ENCODE data around the genes SERPINB3, DSEL, CCDC102B and CYB5A.

- RRBS: no CpG with 5 or more reads among the region's 2 CpGs
Observed at GRCh38 chr18:63661731-63662055, at the start of gene SERPINB3. Gene SERPINB3 (minus strand): TSS chr18:63661893.

GRCh38 chr18:63752731-63753171 is 22.5 kb upstream of the SERPINB7 start:
- RRBS: no CpG with 5 or more reads among the region's 3 CpGs

- RRBS: no CpG with 5 or more reads among the region's 3 CpGs
Observed at GRCh38 chr18:63974269-63975178, 4.6 kb downstream of the SERPINB8 start.

DNA sequence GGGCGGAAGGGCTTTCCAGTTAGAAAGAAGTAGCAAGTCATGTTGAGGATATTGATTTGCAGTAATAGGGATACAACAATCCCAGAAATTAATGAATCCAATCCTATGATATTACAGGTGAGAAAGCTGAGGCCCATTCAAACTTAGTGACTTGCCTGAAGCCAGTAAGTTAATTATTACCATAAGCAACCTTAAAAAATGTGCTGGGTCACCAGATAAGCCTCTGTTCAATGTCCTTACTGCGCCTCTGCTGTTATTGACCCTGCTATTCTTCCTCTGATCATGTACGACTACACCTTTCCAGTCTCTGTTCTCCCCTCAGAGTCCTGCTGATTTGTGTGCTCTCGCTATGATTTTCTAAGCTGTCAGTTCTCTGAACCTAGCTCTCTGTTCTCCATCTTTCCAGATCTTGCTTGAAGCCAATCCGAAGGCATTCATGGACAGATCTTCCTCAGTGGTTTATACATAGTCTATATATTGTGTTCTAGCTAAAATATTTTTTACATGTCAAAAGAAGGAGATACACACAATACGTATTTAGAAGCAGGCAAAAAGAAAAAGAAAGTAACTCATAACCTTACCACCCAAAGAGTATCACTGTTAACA is 370.6 kb downstream of the DSEL start:
- RRBS: no CpG with 5 or more reads among the region's 6 CpGs

- RRBS: no CpG with 5 or more reads among the region's 56 CpGs
Observed at GRCh38 chr18:67516460-67516824, at the start of gene DSEL. Gene DSEL (minus strand): TSS chr18:67516720.

- RRBS: no CpG with 5 or more reads among the region's 1 CpG
Observed at GRCh38 chr18:67597864-67598278, 81.4 kb upstream of the DSEL start.

DNA sequence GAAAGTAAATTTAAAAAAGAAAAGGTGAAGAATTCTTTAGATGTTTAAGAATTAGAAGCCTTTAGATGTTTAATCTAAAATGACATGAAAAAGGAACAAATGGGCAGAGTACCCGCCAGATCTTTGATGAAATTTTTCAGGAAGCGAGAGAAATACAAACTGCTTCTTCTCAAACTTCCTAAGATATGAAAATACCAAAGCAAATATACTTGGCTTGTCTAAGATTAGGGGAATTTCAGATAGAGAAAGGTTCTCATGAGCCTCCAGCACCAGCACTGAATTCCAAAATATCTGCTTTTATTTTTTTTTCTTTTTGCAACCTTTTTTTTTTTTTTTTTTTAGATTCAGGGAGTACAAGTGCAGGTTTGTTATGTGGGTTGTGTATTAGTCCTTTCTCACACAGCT is 7.7 kb upstream of the TMX3 start:
- RRBS: no CpG with 5 or more reads among the region's 2 CpGs

GRCh38 chr18:68798007-68798475 is at the start of gene CCDC102B:
Gene CCDC102B (plus strand): TSS chr18:68798080.
- RRBS: no CpG with 5 or more reads among the region's 2 CpGs

DNA sequence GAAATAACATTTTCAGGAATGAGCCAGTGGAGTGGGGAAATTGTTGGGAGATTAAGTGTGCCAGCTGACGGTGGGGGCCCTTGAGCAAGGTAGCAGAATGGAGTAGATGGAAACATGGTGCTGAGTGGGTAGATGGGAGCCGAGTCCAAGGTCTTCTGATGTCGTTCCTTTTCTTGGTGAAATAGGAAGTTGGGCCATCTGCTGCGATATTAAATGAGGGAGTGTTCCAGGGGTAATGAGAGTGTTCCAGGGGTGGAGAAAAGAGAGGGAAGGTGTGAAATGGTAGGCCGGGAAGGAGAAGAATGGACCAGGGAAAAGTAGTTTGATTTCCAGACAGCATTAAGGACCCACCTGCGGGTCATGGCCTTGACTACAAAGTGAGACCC is 13.2 kb downstream of the SOCS6 start:
- RRBS: no CpG with 5 or more reads among the region's 6 CpGs

DNA sequence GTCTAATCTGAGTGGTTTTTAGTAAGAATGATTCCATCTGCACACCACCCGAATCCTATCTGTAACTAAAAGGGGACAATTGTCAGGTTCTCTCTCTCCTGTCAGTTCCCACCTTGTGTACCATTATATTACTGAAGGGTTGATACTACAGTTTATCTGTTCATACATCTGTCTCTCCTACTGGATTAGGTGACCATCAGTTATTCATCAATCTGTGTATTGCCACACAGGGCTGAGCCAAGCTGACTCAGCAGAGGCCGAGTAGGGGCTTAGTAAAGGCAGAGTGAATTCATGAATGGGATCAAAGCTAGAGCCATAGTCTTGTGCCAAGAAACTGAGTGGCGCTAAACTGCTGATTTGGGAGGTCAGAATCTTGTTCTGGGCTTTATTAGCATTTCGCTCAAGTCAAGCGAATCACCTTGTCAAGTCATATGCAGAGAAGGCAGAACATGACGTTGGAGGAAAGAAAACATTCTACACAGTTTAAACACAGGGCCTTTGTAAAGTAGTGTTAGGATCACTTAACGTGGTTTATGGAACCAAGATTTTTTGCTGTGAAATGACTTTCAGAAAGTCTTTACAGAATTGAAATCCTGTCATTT is 34.1 kb downstream of the SOCS6 start:
- RRBS: no CpG with 5 or more reads among the region's 7 CpGs

- RRBS: no CpG with 5 or more reads among the region's 13 CpGs
Observed at GRCh38 chr18:70378306-70378909, 89.6 kb downstream of the SOCS6 start.

GRCh38 chr18:70996541-70996782 is 707.6 kb downstream of the SOCS6 start:
- RRBS: no CpG with 5 or more reads among the region's 2 CpGs

GRCh38 chr18:72866809-72867668 is 748 bp downstream of the NETO1 start:
- RRBS: 90% methylated on average over 51 of the region's 95 CpGs

- RRBS: no CpG with 5 or more reads among the region's 5 CpGs
Observed at GRCh38 chr18:74063633-74064141, 83.9 kb downstream of the FBXO15 start.

DNA sequence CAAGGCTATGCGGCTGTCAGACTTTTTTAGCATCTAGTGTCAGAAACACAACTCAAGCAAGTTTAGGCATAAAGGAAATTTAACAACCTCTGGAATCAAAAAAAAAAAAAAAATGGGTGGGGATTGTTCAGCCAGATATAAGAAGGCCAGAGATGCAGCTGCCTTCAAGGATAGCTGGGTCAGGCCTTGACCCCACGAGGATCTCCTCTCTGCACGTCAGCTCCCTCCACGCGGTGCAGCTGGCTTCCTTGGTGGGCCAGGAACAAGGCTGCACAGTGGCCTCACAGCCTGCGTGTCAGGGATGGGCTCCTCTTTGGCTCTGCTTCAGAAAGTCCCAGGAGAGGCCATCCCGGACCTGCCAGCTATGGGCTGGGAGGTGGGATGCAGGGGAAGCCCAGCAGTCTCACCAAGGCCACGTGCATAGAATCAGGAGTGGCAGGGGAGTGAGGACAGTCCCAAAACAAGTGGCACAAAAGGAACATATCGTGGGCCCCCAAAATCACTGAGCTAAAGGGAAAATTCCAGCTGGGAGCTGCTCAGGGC is 55.5 kb downstream of the TIMM21 start:
- RRBS: no CpG with 5 or more reads among the region's 9 CpGs

DNA sequence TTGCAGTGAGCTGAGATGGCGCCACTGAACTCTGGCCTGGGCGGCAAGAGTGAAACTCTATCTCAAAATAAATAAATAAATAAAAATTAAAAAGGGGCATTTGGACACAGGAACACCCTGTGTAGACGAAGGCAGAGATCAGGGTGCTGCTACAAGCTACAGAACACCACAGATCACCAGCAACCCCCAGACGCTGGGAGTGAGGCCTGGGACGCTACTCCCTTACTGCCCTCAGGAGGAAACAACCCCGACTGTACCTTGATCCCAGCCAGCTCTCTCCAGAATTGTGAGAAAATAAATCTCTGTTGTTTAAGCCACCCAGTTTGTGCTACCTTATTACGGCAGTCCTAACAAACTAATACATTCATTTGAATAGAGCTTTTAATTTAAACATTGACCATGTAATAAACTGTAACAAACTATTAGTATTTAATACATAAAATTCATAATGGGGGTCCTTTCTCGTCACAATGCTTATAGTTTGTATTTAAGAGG is 58.8 kb downstream of the CYB5A start:
- RRBS: no CpG with 5 or more reads among the region's 8 CpGs

- RRBS: no CpG with 5 or more reads among the region's 10 CpGs
Observed at GRCh38 chr18:74260682-74261674, 30.8 kb downstream of the CYB5A start.

- RRBS: 98% methylated on average over 5 of the region's 18 CpGs
Observed at GRCh38 chr18:74282435-74283508, 9.0 kb downstream of the CYB5A start.

- RRBS: no CpG with 5 or more reads among the region's 5 CpGs
Observed at GRCh38 chr18:74285532-74286309, 6.0 kb downstream of the CYB5A start.

DNA sequence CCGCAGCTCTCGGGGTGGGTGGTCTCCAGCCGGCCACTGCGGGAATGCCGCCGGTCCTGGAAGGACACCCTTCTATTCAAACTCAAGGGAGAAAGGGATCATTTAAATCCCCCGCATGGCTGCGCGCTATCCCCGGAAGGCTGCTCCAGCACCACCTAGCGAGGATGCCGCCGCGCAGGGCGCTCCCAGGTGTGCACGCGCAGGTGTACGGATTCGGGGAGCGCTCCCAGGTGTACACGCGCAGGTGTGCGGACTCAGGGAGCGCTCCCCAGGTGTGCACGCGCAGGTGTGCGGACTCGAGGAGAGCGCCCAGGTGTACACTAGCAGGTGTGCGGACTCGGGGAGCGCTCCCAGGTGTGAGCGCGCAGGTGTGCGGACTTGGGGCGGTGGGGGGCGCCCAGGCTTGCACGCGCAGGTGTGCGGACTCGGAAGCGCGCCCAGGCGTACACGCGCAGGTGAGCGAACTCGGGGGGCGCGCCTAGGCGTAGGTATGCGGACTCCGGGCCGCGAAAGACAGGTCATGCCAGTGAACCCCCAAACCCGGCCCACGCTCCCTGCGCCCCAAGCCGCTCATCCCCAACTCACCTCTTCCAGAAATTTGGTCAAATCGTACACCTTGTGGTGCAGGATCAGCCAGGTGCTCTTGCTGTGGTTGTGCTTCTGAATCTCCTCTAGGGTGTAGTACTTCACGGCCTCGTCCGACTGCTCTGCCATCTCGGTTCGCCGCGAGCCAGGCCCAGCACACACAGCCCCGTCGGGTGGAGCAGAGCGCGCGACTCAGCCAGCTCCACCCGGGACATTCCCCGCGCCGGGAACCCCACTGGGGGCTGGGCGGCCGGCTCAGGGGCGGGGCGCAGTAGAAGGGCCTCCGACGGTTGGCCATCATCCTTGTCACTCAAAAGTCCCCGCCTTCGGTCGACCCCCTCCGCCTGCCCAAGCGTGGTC is at the start of gene CYB5A:
Gene CYB5A, minus strand, starts transcription at position 802 of the 945 bp plus-strand sequence.
- RRBS: 94% methylated on average over 8 of the region's 87 CpGs